CMK (cell line): ENCODE data around the genes KRT4, ITGB7 and SP1.

DNA sequence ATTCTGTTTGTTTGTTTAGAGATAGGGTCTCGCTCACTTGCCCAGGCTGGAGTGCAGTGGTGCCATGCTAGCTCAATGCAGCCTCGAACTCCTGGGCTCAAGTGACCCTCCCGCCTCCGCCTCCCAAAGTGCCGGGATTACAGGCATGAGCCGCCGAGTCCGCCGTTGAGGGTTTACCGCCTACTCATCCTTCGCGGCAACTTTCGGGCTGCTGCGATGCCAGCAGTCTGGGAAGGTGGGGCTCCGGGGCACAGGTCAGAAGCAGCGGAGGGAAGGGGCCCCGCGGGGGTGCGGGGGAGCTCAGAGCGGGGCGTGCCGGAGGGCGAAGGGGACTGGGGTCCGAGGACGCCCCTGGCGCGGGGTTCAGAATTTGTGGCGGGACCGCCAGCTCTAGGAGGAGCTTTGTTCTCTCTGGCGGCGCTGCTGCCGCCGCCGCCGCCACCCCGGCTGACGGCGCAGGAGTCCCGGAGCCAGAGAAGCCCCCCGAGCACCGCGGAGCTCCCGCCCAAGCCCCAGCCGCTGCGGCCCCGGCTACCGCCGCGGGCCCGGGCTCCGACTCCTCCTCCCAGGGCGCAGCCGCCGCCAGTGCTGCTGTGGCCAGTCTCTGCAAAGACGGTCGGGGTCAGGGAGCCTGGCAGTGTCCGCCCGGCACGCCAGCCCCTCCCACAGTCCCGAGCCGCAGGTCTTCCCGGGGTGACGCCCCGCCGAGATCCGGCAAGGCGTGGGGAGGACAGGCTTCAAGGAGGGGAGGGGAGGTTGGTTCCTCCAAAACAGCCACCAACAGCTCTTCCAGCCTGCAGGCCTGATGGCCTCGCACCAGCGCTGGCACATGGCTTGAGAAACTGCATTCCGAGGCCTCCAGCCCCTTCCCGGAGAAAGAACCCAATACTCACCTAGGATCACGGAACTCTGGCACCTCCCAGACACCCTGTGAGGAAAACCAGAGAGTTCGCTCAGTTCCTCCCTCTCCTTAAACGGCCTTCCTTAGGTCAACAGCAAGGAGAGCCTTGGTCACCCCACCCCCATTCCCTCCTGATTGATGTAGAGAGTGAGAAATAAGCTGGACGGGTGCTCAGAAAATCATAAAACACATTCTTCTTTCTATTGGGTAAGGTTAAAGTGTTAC is 11.0 kb upstream of the KRT77 start:
- RRBS, result 42% methylated on average over 38 of the region's 75 CpGs

- RRBS, result 83% methylated on average over 4 of the region's 19 CpGs
Measured at GRCh38 chr12:52813573-52814196, at the start of gene KRT4. TSS of gene KRT4 (minus strand) at chr12:52814116.

GRCh38 chr12:52906294-52906981 is 1.6 kb upstream of the KRT8 start:
- RRBS, result no CpG with 5 or more reads among the region's 6 CpGs

DNA sequence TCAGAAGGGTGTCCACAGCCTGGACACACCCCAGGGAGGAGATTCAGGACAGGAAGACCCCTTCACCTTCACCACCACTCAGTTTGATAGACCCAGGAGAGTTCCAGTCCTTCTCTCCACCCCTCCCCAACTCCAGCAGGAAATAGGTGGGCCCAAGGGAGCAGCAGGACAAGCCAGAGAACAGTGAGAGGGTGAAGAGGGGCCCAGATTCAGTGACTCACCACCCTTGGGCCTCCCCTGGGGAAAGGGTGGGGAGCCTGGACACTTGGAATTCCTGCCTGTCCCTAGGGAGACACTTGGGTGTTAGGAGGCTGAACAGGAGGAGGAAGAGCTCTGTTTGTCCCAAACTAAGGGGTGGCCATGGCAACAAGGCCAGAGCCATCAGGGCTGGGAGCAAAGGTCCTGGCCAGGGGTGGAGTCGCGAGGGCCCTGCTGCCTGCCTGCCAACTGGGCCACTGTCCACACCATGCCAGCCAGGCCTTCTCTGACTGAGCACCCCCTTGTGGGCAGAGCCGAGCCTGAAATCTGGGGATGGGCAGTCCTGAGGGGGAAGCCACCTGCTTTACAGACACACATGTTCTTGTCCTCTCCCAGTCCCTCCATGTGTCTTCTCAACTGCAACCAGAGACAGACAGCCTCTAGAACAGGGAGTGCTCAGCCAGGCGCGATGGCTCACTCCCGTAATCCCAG is 21.6 kb upstream of the KRT18 start:
- RRBS, result no CpG with 5 or more reads among the region's 6 CpGs

GRCh38 chr12:52975223-52975743 is 26.4 kb downstream of the KRT18 start:
- RRBS, result no CpG with 5 or more reads among the region's 4 CpGs

GRCh38 chr12:53005202-53005691 is 1.0 kb upstream of the EIF4B start:
- RRBS, result no CpG with 5 or more reads among the region's 16 CpGs

DNA sequence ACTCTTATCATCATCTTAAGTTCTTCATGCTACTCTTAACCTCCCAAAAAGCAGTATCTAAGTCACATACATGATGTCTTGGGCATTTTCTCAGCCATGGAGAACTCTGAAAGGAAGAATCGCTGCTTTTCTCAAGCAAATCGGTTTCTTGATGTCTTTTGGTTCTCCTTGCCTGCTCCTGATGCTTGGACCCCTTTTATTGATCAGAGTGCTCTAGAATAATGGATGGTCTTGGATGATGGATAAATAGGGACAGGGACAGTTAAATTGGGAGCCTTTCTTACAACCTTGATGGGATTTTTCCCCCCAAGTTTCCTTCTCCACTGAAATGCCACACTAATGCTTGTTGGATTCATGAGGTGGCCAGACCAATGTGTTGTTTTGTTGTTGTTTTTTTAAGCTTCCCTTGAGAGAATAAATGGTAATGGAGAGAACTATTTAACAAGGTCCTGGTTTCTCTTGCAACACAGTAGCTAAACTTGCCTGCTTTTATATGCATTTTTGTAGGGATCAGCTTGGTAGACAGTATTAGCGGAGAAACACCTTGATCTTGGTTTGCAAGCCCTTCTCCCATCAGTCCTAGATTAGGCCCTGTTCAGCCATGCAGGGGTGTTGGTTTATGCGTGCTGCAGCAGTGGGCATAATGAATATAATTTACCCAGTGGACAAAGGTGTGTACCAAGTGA is 8.6 kb upstream of the TNS2 start:
- RRBS, result no CpG with 5 or more reads among the region's 4 CpGs

GRCh38 chr12:53041901-53042780 is 7.7 kb upstream of the TNS2 start:
- RRBS, result no CpG with 5 or more reads among the region's 4 CpGs

DNA sequence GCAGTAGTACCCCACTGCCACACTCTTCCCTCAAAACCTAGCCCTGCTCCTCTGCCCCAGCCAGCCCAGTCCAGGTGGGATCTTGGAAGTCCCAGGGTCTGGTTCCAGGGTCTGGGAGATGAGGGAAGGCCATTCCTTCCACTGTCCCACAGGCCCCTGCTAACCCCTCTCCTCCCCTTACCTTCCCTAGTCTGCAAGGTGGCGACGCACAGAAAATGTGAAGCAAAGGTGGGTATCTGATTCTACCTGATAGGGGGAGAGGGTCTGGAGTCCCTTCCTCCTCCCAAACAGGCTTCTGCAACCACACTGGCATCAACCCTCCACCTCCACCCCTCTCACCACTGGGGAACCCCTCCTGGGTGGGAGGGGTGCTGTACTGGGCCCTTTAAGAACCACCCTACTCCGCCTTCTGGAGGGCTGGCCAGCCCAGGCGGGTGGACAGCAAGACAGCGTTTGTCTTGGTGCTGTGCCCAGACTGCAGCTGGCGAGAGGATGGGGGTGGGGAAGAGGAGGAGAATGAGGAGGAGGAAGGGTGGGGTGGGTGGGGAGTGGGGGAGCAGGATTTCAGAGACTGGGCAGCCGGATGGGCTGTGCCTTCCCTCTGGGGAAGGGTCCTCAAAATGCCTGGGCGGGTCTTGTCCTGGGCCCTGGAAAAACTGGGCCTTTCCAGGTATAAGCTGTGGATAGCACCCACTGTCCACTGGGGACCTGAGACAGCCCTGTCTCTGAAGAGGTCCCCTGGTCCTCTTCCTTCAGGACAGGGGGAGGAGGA is 2.6 kb downstream of the TNS2 start:
- RRBS, result no CpG with 5 or more reads among the region's 8 CpGs

DNA sequence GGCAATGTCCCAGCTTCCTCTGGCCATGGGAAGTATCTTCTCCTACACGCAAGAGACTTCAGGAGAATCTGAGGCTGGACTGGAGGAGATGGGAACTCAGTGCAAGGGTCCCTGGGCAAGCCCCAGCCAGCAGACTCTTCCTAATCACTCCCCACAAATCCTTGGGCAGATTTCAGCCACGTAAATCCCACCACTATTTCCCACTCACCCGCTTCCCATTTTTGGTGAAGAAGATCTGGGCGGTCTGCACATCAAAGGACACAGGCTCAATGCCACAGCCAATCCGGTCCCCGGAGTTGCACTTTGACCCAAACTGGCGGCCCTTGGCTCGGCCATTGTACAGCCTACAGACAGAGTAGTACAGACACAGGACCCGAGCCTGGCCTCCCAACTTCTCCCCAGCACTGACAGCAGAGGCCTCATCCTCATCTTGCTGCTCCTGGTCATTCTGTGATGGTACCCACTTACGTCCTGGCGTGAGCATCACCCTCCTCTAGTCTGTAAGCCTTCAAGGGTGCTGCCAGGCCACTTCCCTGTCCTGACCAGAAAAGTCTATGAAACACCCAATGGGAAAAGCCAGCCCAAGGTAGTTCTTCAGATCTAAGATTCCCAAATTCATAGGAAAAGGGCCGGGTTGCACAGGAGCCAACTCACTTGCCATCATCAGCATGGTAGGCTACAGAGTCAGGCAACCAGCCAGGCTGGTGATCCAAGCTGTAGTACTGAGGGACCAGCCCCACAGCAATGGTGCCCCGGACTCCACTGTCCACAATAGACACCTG is 4.6 kb downstream of the SPRYD3 start:
- RRBS, result no CpG with 5 or more reads among the region's 13 CpGs

- RRBS, result 83% methylated on average over 4 of the region's 34 CpGs
Measured at GRCh38 chr12:53115231-53115991, 12.1 kb downstream of the SOAT2 start.

GRCh38 chr12:53180962-53181176 is 144 bp upstream of the CSAD start:
- RRBS, result 1% methylated on average over 24 of the region's 32 CpGs

- RRBS, result no CpG with 5 or more reads among the region's 5 CpGs
Measured at GRCh38 chr12:53207020-53207610, at the start of gene ITGB7. TSS of gene ITGB7 (minus strand) at chr12:53207251.

DNA sequence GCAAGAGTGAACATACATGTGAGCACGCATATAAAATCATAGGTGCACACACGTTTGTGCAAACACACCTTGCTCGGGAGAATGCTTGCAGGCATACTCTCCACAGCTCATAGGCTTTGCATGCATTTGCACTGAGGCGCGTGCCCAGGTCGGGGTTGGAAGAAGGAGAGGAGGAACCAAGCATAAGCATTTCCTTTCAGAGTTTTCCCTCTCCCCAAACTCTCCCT is 11.5 kb downstream of the RARG start:
- RRBS, result no CpG with 5 or more reads among the region's 6 CpGs

DNA sequence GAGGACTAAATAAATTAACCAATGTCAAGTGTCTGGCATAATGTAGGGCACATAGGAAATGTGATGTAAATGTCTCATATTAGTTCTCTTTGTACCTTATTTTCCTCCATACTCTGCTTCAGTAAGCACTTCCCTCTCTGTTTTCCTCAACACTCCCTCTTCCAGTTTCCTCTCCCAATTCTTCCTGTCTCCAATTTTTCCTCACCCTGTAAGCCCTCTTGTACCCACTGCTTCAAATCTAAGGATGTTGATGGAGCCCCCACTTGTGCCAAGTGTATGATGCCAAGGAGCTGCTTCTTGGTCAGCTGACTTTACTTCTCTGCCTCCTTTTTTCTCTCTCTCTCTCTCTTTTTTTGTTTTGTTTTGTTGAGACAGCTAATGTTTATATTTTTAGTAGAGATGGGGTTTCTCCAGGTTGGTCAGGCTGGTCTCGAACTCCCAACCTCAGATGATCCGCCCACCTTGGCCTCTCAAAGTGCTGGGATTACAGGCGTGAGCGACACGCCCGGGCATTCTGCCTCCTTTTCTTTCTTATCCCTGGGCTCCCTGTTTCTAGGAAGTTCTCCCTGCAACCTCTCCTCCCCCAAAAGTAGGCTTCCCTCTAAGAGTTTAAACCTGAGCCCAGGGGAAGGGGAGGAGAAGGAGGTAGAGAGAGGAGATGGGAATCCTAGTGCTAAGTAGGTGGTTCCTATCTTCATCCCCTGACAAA is 3.5 kb downstream of the RARG start:
- RRBS, result no CpG with 5 or more reads among the region's 6 CpGs

DNA sequence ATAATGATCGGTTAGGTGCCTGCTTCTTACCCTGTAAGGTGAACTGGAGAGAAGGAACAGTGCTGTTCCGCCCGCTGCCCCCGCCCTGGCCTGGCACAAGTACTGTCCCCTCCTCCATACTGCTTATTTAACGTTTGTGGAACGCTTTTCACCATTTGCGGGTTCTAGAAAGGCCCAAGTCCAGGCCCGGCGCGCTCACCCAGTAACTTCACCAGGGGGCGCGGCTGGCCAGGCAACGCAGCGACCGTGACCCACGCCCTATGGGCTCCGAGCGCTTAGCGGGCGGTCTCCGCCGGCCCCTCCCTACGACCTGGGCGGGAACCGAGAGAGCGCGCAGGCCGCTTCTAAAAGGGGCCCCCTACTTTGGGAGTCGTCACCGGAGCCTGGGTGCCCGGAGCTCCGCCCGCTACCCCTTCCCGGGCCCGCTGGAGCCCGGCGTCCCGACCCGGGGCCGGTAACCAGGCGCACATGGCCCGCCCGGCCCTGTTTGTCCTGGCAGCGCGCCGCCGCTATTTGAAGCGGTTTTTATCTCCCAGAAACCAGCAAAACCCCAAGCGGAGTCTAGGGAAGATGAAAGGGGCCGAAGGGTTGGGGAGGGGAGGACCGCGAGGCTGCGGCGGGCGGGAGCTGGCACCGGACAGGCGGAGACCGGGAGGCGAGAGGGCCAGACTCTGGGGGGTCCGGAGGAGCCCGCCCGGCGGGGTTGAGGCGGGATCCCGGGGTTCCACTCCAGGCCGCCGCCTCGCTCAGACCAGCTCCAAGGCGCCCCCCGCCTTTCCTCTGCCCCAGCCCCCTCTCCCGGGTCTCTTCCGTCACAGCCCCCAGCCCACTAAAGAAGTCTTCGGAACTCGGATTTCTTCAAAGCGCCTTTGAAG is 3.5 kb upstream of the AAAS start:
- RRBS, result 1% methylated on average over 24 of the region's 75 CpGs

GRCh38 chr12:53378738-53379023 is 1.3 kb upstream of the SP1 start:
- RRBS, result no CpG with 5 or more reads among the region's 5 CpGs

DNA sequence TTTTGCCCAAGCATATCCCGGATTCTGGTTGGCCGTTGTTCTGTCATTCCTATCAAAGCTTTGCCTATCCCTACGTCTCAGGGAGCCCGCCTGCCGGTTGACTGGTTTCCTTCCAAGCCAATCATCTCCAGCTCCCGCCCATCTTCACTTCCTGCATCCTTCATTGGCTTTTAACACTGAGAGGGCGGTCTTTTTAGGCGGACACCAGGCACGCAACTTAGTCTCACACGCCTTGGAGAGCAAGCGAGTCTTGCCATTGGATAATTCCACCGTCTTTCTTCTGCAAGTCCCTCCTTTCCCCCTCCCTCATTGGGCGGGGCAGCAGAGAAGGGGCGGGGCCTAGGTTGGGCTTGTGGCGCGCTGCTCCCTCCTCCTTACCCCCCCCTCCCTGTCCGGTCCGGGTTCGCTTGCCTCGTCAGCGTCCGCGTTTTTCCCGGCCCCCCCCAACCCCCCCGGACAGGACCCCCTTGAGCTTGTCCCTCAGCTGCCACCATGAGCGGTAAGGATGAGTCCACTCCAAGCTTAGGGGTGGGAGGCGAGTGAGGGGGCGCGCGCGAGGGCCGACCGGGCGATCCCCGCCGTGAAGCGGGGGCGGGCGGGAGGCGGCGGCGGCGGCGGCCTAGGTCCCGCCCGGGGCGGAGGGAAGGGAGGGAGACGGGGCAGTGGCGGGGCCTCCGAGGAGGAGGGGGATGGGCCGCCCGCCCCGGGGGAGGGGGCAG is at the start of gene SP1:
SP1 (plus strand) TSS at position 377 of the 719 bp plus-strand sequence.
- RRBS, result 1% methylated on average over 38 of the region's 53 CpGs

- RRBS, result no CpG with 5 or more reads among the region's 3 CpGs
Measured at GRCh38 chr12:53382605-53383420, 2.8 kb downstream of the SP1 start.